ENCODE data around the genes WHAMM, HOMER2 and NMB.

DNA sequence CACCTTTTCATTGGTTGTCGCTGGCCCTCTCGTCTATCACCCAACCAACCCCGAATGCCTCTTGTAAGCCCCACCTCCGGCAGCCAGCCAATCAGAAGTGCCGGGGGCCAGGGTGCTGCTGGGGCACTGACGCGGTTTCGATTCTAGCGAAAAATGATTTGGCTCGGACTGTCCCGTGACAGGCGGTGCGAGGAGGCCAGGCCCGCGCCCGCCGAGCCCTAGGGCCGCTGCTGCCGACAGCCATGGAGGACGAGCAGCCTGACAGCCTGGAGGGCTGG lies at the start of gene WHAMM:
TSS of gene WHAMM (plus strand) at position 144 of the 278 bp plus-strand sequence.
- PRO-cap: bidirectional peak, plus-strand start at position 156 of the sequence, minus-strand start outside the sequence
- RRBS, 2 experiments: no CpG with 5 or more reads among the region's 20 CpGs

- PRO-cap: no peak
- RRBS, 2 experiments: no CpG with 5 or more reads among the region's 4 CpGs
These were observed 8.2 kb downstream of the WHAMM start for GRCh38 chr15:82817459-82818258.

- PRO-cap: unidirectional peak, plus-strand start at chr15:82819945
- RRBS, 2 experiments: no CpG with 5 or more reads among the region's 4 CpGs
These were observed 10.3 kb downstream of the WHAMM start for GRCh38 chr15:82819776-82820122.

- PRO-cap: unidirectional peak, plus-strand start at chr15:82838667
- RRBS, 2 experiments: no CpG with 5 or more reads among the region's 22 CpGs
These were observed 28.6 kb downstream of the WHAMM start for GRCh38 chr15:82837559-82838835.

DNA sequence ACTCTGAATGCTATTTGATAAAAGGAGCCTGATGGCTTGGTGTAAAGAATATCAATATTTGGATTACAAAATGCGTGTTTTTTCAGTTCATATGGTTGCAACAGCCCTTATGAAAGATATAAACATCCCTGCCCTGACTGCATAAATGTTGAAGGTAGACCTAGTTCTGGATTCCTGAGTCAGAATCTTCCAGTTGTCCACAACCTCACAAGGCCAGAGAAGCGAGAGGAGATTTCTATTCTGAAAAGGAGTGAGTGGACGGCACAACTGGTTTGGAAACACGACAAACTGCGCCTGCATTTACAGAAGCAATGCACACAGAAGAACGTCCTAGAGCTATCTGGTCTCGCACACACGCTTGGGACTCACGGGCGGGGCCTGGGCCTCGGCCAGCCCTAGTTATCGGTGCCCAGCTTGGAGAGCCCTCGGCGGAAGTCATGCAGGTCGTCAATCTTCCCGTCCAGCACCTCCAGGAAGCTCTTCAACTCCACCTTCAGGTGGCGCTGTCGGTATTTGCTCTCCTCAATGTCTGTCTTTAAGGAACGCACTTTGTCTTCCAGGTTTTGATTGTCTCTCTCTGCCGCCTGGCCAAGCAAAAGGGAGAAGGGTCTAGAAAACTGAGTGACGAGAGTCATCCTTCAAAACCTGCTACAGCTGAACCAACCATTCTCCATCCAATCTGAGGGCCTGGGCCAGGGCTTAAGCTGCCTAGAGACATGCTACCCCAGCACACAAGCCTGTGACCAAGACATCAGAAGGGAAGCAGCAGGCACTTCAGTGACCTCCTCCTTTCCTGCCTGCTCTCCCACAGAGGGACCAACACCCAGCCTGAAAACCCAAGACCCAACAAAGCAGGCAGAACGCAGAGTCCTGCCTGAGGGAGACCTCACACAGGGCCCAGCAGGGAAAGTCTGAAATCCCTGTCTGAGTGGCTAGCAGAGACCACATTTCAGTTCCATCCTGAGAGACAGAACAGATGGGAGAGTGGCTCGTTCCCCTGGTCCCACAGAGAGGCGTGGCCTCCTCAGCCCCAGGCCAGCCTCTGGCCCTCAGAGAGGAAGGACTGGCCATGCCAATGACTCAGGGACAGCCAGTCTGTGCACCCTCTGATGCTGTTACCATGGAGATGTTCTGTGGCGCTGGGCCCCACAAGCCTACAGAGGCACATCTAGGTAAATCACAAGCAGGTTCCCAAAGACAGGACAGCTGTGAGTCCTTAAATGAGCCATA lies 40.3 kb downstream of the WHAMM start:
- PRO-cap: no peak
- RRBS, 2 experiments: no CpG with 5 or more reads among the region's 25 CpGs

DNA sequence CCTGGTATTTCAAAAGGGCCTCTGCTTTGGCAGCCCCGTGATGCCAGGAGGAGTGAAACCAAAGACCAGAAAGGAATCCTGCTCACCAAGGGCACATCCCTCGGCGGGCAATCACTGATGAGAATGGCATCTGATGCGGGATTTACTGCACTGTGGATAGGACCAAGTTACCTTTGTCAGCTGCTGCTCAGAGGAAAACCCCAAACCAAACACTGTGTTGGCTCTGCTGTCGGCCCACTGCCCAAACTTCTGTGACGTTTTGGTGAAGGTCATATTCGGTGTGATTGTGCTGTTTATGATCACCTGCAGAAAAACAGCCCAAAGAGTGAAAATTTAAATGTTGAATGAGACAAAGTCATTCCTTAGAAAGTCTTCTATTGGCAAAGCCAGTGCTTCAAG lies 65.7 kb downstream of the WHAMM start:
- PRO-cap: no peak
- RRBS, 2 experiments: no CpG with 5 or more reads among the region's 7 CpGs

GRCh38 chr15:82934445-82935033 lies 18.0 kb downstream of the HOMER2 start:
- PRO-cap: no peak
- RRBS, 2 experiments: 72 to 83% methylated on average over 1 to 2 of the region's 13 CpGs

DNA sequence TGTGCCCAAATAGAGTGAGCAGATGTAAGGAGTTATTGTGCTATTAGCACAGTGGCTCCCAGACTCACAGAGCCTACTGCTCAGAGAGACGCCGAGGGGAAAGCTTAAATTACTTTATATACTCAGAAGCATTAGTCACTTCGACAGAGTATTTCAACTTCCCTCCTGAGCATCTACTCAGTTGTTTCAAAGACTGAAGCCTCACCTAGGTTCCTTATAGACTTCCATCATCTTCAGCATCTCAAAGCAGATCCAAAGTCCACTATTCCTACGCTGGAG lies 776 bp downstream of the HOMER2 start:
- PRO-cap: no peak
- RRBS, 2 experiments: no CpG with 5 or more reads among the region's 4 CpGs

GRCh38 chr15:82952144-82953191 lies at the start of gene HOMER2:
TSS of gene HOMER2 (minus strand) at chr15:82952720.
- PRO-cap: unidirectional peak, minus-strand start at chr15:82952690
- RRBS, 2 experiments: 2 to 3% methylated on average over 47 to 59 of the region's 122 CpGs

DNA sequence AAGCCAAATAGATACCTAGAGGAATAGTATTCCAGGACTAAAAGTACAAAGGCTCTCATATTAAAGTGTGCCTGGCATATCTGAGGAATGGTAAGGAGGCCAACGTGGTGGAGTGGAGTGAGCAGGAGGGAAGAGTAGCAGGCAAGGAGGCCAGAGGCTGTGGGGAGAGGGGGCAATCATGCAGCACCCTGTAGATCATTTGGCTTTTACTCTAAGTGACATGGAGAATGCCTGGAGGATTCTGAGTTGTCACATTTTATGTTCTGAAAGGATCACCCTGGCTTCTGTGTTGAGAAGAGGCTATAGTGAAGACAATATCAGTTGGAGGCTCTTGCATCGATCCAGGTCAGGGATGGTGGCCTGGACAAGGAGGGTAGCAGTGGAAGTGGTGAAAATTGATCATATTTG lies 23.8 kb downstream of the BTBD1 start:
- PRO-cap: no peak
- RRBS, 2 experiments: no CpG with 5 or more reads among the region's 2 CpGs

DNA sequence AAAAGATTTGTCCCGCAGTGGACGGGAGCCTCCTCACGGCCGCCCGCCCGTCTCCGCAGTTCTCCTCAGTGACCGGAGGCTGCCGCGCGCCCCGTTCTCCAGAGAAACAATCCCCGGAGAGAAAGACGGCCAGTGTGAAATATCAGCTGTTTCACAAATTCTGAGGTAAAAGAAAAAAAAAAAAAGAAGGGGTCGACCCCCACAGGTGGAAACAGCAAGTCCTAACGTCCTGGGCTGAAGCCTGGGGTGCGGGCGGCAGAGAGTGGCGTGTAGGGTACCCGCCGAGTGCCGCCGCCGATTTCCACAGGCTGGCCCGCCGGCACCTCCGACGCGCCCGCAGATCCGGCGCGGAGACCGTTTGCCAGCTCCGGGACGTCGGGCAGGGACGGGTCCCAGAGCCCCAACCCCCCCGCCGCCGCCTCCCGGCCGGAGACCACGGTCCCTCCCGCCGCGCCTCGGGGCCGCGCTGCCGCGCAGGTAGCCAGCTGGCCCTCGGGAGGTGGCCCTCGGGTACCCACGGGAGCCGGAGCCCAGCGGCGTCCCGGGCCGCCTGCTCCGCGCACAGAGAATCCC lies 448 bp downstream of the BNC1 start:
- PRO-cap: unidirectional peak, minus-strand start at position 338 of the sequence
- RRBS, 2 experiments: 2 to 3% methylated on average over 17 to 27 of the region's 62 CpGs

GRCh38 chr15:83379507-83380055 lies 67.6 kb upstream of the SH3GL3 start:
- PRO-cap: no peak
- RRBS, 2 experiments: no CpG with 5 or more reads among the region's 25 CpGs

- PRO-cap: no peak
- RRBS, 2 experiments: no CpG with 5 or more reads among the region's 3 CpGs
These were observed 5.6 kb downstream of the ADAMTSL3 start for GRCh38 chr15:83659335-83660042.

- PRO-cap: no peak
- RRBS, 2 experiments: no CpG with 5 or more reads among the region's 22 CpGs
These were observed 179.3 kb upstream of the ZSCAN2 start for GRCh38 chr15:84421581-84421820.

DNA sequence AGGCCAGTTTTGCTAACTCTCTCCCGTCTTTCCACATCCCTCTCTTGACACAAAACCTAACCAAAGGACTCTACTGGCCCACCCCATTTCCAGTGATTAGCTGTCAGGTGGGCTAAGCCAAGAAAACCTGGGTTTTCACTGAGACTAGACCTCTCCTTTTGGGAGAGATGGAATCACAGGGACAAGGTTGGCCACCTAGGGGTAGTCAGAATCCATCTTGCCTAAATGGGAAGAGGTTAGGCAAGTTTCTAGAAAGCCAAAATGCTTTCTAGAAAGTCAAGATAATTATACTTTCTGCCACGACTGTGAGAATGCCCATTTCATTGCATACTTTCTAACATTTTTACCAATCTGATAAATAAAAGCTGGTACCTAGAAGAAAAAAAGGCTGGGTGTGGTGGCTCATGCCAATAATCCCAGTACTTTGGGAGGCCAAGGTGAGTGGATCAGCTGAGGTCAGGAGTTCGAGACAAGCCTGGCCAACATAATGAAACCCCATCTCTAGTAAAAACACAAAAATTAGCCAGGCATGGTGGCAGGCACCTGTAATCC lies 34.7 kb upstream of the ZSCAN2 start:
- PRO-cap: no peak
- RRBS, 2 experiments: no CpG with 5 or more reads among the region's 3 CpGs

DNA sequence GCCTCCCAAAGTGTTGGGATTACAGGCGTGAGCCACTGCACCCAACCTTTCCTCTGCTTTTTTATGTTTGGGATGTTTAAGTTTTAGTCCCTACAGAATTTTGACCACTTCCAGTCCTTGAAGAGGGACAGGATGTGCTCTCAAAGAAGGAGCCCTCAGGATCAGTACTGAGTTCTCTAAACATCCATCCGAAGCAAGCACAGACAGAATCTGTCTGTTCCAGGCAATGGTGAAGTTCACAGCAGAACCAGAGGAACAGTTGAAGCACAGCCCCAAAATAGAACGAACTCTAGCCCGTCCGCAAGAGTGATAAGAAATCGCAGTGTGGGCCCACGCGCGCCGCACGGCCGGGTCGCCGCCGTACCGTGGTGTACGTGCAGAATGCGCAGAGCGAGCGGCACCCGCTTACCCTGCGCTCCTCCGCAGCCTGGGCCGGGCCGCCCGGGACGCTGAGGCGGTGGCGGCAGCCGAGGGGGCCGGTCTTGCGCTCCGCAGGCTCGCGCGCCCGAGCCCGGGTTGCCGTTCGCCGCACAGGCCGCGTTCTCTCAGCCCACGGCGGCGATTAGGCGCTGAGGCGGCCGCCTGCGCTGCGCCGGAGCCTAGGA lies 20.9 kb downstream of the WDR73 start:
- PRO-cap: bidirectional peak, plus-strand start at position 452 of the sequence, minus-strand start at position 282 of the sequence
- RRBS, 2 experiments: 1 to 3% methylated on average over 25 of the region's 52 CpGs

- PRO-cap: no peak
- RRBS, 2 experiments: 4% methylated on average over 17 to 20 of the region's 78 CpGs
These were observed at the start of gene NMB for GRCh38 chr15:84657820-84658966. TSS of gene NMB (minus strand) at chr15:84658199.

- PRO-cap: no peak
- RRBS, 2 experiments: no CpG with 5 or more reads among the region's 1 CpG
These were observed 2.4 kb downstream of the SEC11A start for GRCh38 chr15:84713481-84713997.

- PRO-cap: no peak
- RRBS, 2 experiments: 0 to 6% methylated on average over 3 of the region's 39 CpGs
These were observed 532 bp downstream of the SEC11A start for GRCh38 chr15:84715209-84716004.

DNA sequence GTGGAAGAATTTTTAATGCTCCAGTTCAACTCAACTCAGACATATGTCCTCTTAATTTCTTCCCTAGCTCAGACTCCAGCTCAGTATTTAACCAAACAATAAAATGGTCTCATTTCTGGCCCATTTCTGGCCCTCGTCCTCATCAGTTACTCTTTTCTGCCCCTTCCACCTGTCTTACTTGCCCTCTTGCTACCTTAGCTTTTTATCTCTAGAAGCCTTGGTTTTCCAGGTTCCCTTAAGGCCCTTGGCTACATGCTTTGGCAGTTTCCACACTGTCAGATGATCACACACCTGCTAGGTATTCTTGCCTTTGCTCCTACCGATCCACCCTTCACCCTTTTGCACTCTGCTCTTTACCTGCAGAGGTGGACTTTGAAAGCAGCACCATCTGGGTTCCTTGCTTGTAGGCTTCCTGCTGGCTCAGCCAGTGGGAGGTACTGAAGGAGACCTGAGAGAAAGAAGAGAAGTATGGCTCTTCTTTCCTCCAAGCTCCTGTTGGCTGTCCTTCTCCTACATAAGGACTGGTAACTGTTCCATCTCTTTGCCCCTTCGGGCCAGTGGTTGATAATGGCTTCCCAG lies 7.4 kb upstream of the ZNF592 start:
- PRO-cap: no peak
- RRBS, 2 experiments: no CpG with 5 or more reads among the region's 3 CpGs